ENCODE results near the gene HLX.

DNA sequence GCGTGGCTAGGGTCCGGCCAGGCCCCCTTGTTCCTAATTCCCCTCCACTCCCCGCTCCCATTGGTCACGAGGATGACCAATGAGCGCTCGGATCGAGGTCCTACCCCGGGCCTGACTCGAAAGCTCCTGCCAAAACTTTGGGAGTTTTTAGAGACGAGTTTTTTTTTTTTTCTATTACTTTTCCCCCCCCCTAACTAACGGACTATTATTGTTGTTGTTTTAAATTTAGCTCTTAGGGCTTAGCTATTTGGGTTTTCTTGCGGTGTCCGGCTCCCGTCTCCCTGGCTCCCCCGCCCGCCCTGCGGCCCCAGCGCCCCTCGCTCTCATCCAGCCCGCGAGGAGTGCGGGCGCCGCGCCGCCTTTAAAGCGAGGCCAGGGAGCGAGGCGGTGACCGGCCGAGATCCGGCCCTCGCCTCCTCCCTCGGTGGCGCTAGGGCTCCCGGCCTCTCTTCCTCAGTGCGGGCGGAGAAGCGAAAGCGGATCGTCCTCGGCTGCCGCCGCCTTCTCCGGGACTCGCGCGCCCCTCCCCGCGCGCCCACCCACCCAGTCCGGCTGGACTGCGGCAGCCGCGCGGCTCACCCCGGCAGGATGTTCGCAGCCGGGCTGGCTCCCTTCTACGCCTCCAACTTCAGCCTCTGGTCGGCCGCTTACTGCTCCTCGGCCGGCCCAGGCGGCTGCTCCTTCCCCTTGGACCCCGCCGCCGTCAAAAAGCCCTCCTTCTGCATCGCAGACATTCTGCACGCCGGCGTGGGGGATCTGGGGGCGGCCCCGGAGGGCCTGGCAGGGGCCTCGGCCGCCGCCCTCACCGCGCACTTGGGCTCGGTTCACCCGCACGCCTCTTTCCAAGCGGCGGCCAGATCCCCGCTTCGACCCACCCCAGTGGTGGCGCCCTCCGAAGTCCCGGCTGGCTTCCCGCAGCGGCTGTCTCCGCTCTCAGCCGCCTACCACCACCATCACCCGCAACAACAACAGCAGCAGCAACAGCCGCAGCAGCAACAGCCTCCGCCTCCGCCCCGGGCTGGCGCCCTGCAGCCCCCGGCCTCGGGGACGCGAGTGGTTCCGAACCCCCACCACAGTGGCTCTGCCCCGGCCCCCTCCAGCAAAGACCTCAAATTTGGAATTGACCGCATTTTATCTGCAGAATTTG lies at the start of gene HLX:
TSS of gene HLX (plus strand) at position 174 of the 1,147 bp plus-strand sequence.
- RRBS = 3% methylated on average over 46 of the region's 106 CpGs

DNA sequence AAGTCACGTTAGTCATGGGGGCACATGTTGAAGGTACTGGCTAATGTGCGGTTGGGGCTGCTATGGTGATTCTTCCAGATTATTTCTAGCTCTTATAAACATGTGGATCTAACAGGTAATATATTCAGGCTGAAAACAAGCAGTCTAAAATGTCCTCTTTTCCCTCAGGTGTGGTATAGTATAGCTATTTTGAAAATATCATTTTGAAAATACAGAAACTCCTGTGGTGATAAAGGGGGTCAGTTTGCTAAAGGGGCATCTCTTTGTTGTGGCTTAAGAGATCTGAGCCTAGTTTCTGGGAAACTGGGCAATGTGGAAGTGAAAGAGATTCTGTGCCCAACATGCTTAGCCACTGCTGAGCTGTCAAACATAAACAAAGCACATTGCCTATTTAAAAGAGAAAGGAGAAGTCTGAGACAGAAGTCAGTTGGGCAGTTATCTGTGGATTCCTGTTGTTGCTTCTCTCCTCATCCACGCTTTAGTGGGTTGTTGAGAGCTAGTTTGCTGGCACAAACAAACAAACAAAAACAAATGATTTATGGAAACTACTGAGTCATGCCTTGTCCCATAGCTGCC lies 166.9 kb downstream of the HLX start:
- RRBS = no CpG with 5 or more reads among the region's 3 CpGs

GRCh38 chr1:221097343-221097787 lies 218.1 kb downstream of the HLX start:
- RRBS = no CpG with 5 or more reads among the region's 3 CpGs

DNA sequence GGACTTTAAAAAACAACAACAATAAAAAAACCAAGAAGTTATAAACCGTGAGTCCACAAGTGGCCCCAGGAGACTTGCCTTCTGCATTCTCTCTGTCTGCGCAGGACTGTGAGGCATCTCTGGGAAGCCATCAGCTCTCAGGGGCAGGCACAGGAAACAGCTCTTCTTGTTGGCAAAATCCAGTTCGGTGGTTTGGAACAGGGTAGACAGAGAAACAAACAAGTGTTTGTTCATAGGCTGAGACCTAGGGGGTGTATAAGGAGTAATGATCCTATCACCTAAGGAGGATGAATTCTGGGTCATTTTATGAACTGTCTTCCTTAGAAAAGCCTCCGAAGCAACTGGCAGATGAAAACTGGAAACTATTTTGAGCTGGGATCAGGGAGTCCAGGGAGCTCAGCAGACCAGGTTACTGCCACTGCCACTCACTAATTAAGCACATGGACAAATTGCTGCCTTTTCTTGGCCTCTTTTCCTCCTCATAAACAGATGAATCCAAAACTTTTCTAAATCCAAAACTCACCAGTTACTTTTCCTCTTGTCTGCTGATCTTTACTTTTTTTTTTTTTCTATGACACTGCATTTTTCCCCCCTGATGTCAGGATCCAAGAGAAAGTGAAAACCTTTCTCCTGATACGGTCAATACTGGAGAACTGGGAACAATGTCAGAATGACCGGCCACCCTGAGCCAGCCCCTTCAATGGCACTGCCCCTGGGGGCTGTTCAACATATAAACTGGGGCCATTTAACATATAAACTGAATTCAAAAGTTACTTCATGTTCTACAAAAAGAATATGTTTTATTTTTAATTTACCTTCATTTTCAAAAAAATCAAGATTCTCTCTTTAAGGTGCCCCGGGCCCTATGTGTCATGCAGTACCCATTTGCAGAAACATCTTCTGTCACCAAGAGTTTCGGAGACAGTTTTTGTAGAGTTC lies 405.8 kb downstream of the DUSP10 start:
- RRBS = no CpG with 5 or more reads among the region's 8 CpGs

- RRBS = no CpG with 5 or more reads among the region's 4 CpGs
Measured at GRCh38 chr1:221440512-221441006, 301.3 kb downstream of the DUSP10 start.

DNA sequence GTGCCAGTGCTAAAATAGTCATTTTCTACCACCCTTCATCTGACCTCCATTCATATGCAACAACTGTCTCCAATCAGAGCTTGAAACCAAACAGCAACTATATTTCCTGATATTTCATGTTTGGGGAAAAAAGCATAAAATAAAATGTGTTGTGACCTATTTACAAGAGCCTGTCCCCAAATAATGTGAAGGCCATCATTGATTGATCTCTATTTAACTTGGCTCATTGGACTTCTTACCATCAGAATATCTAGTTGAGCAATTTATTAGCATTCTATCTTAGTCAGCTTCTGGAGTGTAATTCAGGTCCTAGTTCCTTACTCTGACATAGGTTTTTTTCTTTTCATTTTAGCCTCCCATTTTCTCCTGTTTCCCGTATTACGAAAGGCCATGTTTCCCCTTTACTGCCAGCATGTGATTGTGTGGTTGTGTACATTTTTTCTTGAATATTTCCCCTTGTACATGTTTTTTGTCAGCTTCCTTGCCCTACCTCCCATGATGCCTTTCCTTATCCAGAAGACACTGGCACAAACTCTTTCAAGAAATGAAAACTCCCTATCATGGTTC lies 43.0 kb downstream of the DUSP10 start:
- RRBS = no CpG with 5 or more reads among the region's 2 CpGs

- RRBS = no CpG with 5 or more reads among the region's 11 CpGs
Measured at GRCh38 chr1:221702215-221702694, 39.6 kb downstream of the DUSP10 start.

- RRBS = no CpG with 5 or more reads among the region's 4 CpGs
Measured at GRCh38 chr1:221710933-221711705, 30.8 kb downstream of the DUSP10 start.

DNA sequence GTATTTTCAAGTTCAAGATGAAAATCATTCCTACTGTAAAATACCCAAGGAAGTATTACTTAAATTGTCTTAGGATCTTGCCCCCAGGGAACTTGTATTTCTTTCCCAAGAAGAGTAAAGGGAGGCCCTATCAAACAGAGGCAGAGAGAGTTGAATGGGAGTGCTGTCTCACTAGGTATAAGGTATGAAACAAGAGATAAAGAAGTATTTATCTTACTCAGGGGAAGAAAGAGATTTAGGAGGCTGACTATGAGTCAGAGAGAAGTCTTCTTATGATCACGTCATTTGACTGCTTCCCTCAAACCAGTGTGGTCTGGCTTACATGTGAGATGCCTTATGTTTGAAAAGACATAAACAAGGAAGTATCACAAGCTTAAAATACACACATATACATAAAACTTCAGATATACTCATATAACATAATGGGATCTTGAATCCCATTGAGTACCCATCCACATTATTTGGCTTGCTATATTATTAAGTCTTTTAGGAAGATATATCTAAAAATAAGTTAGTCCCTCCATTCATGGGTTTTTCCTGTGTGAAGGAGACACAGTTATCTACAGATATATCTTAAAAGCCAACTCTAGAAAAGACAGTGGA lies 29.6 kb downstream of the DUSP10 start:
- RRBS = no CpG with 5 or more reads among the region's 1 CpG

GRCh38 chr1:222028602-222029081 lies 286.8 kb upstream of the DUSP10 start:
- RRBS = no CpG with 5 or more reads among the region's 3 CpGs

- RRBS = no CpG with 5 or more reads among the region's 8 CpGs
Measured at GRCh38 chr1:222043313-222043913, 301.5 kb upstream of the DUSP10 start.

GRCh38 chr1:222266223-222266783 lies 281.6 kb downstream of the HHIPL2 start:
- RRBS = no CpG with 5 or more reads among the region's 10 CpGs

DNA sequence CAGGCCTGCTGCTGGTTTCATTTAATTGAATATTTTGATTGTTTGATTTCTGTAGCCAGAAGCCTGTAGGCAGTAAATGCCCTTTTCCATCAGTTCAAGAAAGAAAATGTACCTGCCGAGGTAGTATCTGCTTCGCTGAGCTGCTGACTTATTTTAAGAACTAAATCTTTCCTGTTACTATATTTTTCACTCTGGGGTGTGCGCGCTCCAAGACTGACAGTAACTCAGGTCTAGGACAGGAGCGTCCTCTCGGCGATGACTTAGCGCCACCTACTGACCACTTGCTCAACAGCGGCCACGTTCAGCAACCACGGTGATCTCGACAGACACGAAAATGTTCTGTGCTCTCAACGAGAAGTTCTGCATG lies 92.9 kb downstream of the HHIPL2 start:
- RRBS = no CpG with 5 or more reads among the region's 14 CpGs

- RRBS = no CpG with 5 or more reads among the region's 10 CpGs
Measured at GRCh38 chr1:222464831-222465161, 83.1 kb downstream of the HHIPL2 start.

DNA sequence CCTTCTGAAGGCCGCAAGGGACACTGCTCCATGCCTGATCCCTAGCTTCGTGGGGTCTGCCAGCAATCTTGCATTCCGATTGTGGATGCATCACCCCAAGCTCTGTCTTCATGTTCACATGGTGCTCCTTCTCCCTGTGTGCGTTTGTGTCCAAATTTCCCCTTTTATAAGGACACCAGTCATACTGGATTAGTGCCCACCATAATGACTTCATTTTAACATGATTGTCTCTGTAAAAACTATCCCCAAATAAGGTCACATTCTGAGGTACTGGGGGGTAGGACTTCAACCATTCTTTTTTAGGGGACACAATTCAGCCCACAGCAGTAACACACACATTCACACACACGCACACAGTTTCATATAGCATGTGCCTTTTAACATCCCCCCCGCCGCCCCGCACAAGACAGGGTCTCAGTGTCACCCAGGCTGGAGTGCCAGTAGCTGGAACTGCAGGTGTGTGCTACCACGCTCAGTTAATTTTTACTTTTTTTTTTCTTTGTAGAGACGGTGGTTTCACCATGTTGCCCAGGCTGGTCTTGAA lies 5.2 kb upstream of the HHIPL2 start:
- RRBS = no CpG with 5 or more reads among the region's 10 CpGs

- RRBS = no CpG with 5 or more reads among the region's 4 CpGs
Measured at GRCh38 chr1:222627925-222628774, 10.3 kb downstream of the MIA3 start.

DNA sequence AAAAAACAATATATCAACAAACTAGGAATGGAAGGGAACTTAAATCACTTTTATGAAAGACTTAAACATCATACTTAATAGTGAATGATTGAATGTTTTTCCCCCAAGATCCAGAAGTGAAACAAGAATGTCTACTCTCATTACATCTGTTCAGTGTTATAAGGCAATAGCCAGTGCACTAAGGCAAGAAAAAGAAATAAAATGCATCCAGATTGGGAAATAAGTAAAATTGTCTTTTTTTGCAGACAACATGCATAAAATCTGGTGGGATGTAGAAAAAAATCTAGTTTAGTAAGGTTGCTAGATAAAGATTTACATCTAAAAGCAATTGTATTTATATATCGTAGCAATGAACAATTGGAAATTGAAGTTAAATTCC lies 21.8 kb downstream of the MIA3 start:
- RRBS = no CpG with 5 or more reads among the region's 1 CpG

GRCh38 chr1:222817542-222818210 lies 2.8 kb downstream of the DISP1 start:
- RRBS = no CpG with 5 or more reads among the region's 1 CpG

- RRBS = no CpG with 5 or more reads among the region's 9 CpGs
Measured at GRCh38 chr1:223102918-223103787, 39.9 kb downstream of the TLR5 start.

GRCh38 chr1:223129086-223129806 lies 13.8 kb downstream of the TLR5 start:
- RRBS = 9% methylated on average over 11 of the region's 37 CpGs